AG08470 (cell line): ENCODE measurements around the gene IL1RN.

DNA sequence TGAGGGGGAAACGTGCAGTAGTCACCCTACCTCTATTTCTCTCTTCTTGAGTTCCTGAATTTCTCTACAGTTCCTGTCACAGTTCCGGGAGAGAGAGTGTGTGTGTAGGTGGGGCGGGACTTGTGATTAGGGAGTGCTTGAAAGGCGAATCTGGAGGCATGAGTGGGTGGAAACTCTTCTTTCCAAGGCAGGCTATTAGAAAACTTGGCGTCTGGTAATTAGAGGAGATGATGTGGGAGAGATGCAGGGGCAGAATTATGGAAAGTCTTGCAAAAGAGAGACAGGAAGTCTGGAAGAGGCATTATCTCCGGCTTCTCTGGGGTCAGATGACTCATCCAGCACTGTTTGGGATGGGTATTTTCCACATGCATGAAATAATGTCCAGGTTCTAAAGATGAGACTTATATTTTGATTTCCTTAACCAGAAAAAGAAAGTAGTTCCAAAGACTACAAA is 1.2 kb downstream of the TMEM87B start:
- RRBS: 0% methylated on average over 1 of the region's 6 CpGs

DNA sequence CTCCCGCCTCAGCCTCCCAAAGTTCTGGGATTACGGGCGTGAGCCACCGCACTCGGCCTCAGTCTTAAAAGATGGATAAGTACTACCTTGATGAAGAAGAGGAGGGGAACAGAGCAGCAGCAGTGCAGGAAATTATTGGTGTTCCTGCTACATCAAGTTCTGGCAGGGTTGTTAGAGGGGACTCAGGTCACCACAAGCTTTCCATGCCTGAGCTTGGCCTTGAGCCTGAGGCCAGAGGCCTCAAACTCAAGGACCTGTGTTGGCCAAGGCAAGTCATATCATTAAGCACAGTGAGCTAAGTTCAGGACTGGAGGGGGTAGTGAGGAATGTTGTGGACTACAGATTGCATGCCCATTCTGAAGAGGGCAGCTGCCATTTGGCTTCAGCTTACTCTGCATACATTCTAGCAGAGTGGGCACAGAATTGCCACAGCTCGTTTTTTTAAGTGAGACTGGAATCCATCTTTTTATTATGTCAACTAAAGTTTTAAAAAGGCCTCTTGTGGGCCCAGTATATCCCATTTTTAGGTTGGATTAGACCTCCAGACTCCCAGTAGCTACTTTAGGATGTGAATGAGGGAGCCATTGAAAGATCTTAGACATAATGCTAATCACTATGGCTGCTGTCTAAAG is 3.1 kb downstream of the TMEM87B start:
- RRBS: no CpG with 5 or more reads among the region's 6 CpGs

GRCh38 chr2:112065486-112065705 is 10.3 kb downstream of the TMEM87B start:
- RRBS: no CpG with 5 or more reads among the region's 3 CpGs

DNA sequence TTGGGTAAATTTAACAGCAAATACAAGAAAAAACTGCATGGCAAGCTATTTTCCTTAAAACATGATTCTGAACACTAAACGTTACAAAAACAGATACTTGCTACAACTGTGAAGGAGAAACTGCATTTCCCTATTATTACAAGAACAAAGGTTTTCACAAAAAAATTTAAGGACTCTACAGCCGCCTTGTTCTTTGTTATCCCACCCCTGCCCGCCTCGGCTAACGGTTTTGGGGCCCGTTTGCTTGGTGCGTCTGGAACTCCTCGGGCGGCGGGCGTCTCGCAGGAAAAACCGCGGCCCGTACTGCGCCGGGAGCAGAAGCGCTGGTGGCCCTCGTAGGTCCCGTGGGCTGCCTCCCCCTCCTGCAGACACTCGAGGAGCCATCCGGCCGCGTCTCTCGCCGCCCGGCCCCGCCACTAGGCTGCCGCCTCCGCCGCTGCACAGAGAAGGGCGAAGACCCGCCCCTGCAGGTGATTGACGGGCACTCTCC is 347 bp upstream of the ZC3H6 start:
- RRBS: 1% methylated on average over 6 of the region's 34 CpGs

DNA sequence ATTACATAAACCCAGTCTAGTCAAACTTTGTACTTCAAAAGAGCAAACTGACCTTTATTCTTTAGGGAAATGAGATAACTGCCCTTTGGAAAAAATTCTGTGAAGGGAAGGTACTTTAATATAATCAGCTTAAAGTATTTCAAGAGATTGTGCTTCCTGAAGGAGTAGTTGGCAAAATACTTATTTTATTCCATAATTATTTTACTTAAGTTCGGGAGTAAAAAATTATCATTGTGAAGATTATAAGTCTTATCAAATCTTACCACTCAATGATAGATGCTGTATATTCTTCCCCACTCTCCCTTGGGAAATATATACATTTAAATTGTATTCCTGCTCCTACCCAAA is 42.0 kb downstream of the ZC3H6 start:
- RRBS: no CpG with 5 or more reads among the region's 1 CpG

DNA sequence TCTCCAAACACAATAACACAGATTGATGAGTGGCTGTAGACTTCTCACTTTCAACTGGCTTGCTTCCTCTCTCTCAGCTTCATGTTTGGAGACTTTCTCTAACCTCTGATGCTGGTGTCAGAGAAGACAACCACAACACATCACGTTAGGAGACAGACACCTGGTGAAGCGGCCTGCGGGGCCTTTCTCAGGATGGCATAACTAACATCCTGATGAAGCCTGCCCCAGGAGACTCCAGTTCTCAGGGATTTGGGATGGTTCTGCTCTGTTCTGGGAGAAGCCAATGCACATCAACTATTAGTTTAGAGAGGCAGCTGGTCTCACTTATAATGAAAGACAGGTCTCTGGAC is 2.1 kb downstream of the IL1A start:
- RRBS: no CpG with 5 or more reads among the region's 3 CpGs

DNA sequence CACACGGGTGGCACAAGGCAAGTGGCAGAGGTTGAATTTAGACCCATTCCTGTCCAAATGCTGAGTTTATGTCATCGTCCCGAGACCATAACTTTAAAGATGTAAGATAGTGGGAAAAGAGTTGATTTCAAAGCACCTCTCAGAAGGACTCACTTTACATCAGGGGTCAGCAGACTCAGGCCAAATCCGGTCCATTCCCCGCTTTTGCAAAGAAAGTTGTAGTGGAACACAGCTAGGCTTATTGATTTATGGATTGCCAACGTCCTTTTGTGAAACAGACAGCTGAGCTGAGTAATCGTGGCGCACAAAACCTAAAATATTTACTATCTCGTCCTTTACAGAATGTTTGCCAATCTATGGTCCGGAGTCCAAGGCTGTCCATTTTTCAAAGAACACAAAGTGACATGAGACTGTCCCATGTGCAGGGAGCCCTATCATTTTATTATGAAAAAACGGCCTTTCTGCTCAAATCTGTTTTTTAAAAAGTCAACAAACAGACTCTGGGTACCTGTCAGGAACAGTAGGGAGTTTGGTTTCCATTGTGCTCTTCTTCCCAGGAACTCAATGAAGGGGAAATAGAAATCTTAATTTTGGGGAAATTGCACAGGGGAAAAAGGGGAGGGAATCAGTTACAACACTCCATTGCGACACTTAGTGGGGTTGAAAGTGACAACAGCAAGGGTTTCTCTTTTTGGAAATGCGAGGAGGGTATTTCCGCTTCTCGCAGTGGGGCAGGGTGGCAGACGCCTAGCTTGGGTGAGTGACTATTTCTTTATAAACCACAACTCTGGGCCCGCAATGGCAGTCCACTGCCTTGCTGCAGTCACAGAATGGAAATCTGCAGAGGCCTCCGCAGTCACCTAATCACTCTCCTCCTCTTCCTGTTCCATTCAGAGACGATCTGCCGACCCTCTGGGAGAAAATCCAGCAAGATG is at the start of gene IL1RN:
Gene IL1RN (plus strand): TSS at position 804 of the 935 bp plus-strand sequence.
- RRBS: no CpG with 5 or more reads among the region's 20 CpGs

- RRBS: 89% methylated on average over 7 of the region's 23 CpGs
Measured at GRCh38 chr2:113182464-113183629, 9.1 kb downstream of the PSD4 start.

DNA sequence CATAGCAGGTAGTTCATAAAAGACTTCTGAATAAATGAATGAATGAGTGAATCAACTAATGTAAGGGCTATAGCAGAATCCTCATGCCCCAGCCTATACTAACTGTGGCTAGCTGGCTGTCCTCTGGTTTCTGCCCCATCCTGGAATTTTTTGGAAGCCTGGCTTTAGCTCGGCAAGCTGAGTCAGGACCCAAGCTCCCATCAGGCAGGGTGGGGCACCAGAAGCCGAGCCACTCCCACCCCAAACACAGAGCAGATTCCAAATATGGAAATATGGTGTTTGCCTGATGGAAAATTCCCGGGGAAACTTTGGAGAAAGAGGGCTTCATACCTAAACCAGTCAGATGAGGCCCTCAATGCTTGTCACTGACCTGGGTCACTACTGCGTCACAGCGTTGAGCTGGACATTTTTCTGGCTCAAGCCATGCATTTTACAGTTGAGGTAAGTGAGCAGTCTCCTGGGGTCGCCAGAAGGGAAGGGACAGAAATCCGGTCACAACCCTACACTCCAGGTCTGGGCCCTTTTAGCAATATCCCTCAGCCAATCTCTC is 37.5 kb downstream of the PSD4 start:
- RRBS: no CpG with 5 or more reads among the region's 7 CpGs

DNA sequence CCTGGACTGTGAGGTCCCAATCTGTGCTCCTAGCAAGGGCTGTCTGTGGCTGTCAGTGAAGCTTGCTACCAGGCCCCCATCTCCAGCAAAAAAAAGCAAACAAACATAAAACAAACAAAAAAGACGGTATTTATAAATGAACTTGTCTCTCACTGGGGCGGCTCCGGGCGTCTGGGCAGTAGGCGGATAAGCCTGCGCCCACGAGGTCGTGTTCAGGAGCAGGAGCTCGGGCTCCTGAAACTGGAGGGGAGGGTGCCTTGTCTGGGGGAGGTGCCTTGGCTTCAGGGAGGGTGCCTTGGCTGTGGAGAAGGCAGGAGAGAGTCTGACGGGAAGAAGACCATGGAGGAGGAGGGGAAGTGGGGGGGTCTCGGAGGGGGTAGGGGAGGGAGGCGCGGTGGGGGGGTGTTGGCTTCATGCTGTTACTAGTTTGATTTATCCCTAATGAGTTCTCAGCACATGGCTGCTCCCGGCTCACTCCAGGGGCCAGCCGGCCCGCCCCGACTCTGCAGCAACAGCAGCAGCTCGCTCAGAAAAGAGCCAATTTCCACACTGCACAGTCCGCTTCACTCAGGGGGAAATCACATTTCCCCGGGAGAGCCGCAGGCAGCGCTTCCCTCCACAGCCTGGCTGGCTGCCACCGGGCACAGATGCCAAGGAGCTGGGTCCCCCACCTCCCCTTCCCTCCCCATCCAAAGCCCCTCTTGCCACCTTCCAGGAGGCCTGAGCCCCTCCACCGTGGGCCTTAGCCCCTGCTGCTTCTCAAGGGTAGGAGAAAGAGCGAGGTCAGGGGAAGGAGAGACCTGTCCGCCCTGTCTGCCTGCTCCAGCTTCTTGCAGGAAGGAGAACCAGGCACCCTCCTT is 38.7 kb downstream of the PSD4 start:
- RRBS: 24% methylated on average over 8 of the region's 26 CpGs

GRCh38 chr2:113236350-113237370 is 42.1 kb downstream of the PAX8 start:
- RRBS: 59% methylated on average over 2 of the region's 41 CpGs

DNA sequence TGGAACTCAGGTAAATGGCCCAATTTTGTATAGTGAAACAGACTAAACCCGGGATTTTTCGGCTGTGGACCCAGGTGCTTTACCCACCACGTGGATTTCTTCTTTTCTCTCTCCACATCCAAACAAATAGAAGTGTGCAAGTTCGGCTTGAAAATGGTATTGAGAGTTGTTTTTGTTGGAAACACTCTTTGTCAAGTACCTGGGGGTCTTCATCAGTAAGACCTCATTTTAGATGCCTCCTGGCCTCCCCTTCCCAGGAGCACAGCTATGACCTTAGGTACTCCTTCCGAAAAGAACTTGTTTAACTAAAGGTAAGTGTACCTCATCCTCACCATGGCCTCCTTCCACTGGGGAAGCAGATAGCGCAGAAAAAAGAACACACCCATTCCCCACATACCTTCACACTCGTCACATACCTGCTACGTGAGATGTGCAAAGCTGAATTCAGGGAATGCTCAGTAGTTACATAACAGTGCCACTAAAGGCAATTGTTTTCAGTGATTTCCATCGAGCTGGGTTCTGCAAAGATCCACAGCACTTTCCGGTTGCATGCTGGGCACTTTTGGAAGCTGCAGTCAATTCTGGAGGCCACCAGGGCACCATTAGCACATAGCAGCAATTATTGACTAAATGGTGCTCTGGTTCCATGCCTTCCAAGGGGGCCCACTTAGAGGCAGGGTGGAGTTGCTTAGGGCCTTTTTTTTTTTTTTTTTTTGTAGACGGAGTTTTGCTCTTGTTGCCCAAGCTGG is 41.2 kb downstream of the PAX8 start:
- RRBS: no CpG with 5 or more reads among the region's 11 CpGs

DNA sequence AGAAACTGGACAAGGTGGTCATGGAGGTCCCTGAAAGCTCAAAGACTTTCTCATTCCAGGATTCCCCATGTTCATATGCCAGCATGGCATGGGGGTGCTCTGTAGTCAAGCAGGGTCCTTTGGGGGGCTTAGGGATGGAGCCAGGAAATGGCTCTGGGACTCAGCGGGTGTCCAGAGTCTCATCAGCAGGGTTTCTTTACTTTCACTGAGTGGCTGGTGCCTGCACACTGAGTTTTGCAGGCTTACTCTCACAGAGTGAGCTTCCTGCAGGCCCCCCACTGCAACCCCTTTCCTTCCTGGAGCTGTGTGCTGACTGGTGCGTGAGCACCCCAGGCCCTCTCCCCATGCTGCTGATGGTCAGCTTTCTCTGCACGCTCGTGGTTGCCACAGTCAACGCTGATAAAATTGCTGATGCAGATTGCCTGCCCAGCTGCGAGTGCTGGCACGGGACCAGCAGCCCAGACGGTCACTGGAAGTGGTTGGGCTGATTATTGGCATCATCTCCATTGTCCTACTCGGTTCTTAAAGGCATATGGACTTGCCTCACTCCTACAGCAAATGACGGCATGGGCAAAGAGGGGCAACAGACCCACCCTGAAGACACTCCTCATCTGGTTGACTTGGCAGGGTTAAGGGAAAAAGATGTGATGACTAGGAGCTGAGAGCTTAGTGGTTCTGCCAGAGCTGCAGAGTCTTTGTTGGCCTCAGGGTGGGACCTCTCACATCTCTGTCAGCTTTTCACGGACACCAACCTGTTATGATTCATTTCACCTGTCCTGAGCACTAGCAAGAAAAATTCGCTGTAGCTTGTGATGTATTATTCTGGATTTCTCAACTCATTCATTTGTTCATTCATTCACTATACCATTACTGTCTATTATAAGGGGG is 38.6 kb downstream of the PAX8 start:
- RRBS: no CpG with 5 or more reads among the region's 12 CpGs

- RRBS: no CpG with 5 or more reads among the region's 4 CpGs
Measured at GRCh38 chr2:113247542-113248200, 31.1 kb downstream of the PAX8 start.

DNA sequence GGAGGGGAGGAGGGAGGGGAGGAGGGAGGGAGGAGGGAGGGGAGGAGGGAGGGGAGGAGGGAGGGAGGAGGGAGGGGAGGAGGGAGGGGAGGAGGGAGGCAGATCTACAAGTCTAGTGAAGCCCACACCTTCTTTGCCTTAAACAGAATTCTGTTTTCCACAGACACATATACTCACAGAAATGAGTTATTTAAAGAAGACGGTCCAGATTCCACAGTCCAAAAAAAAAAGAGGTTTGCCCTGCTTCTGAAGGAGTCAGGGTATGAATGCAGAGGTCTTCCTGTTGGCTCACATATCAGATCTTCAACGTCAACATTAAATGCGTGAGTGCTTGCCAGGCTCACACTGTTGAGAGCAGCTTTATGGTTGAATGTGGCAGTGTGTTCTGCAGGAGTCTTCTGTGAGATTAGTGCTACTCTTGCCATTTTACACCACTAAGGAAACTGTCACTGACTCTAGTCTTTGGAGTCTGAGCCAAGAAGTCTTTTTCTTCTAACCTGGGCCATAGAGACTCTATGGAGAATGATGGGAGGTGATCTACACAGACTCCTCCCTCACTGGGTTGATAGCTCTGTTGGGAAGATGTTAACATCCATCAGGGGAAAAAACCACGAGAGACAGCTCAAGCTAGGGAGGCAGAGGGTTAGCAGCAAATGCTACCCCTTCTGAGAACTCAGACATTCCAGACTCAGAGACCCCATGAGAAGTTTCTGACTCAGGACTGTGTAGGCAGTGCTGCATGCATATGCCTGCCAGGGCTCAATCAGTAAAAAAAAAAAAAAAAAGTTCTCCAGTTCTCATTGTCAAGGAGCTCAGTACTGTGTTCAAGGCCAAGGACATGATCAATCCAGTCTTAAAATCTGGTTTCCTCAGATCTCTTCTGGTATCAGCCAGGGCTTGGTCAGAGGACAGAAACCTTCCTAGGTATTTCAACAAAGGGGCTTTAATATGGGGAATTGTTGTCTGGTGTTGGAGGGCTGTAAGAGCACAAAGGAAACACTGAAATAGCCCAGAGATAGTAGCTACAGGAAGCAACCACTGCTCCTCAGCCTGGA is 23.2 kb downstream of the PAX8 start:
- RRBS: no CpG with 5 or more reads among the region's 4 CpGs

GRCh38 chr2:113390159-113390906 is 47.2 kb upstream of the ZNG1B start:
- RRBS: no CpG with 5 or more reads among the region's 13 CpGs

DNA sequence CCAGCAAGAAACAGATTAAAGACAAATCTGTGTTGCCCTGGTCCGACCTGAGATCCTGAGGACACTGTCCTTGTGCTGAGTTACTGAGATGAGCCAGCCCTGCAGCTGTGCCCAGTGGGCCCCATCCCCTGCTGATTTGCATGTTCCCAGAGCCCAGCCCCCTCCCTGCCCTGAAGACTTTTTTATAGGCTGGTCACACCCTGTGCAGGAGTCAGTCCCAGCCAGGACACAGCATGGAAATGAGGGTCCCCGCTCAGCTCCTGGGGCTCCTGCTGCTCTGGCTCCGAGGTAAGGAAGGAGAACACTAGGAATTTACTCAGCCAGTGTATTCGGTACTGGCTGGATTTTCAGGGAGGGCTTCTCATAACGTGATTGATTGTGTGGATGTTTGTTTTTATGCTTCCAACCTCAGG is 31.3 kb upstream of the ZNG1B start:
- RRBS: no CpG with 5 or more reads among the region's 5 CpGs

DNA sequence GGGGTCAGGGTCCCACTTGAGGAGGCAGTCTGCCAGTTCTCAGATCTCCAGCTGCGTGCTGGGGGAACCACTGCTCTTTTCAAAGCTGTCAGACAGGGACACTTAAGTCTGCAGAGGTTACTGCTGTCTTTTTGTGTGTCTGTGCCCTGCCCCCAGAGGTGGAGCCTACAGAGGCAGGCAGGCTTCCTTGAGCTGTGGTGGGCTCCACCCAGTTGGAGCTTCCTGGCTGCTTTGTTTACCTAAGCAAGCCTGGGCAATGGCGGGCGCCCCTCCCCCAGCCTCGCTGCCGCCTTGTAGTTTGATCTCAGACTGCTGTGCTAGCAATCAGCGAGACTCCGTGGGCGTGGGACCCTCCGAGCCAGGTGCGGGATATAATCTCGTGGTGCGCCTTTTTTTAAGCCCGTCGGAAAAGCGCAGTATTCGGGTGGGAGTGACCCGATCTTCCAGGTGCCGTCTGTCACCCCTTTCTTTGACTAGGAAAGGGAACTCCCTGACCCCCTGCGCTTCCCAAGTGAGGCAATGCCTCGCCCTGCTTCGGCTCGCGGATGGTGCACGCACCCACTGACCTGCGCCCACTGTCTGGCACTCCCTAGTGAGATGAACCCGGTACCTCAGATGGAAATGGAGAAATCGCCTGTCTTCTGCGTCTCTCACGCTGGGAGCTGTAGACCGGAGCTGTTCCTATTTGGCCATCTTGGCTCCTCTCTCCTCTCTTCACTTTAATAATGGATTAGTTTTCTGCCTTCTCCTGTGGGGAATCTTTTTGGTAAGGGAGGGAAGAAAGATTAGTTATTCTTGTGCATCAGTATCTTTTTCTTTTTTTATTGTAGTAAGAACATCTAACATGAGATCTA is 21.4 kb upstream of the FOXD4L1 start:
- RRBS: no CpG with 5 or more reads among the region's 30 CpGs

- RRBS: 3% methylated on average over 7 of the region's 70 CpGs
Measured at GRCh38 chr2:113583273-113584230, 43.5 kb upstream of the RABL2A start.

- RRBS: no CpG with 5 or more reads among the region's 17 CpGs
Measured at GRCh38 chr2:113700062-113700759, 56.2 kb downstream of the SLC35F5 start.